ENCODE data around the genes UTY, RBMY1B and DAZ1.

- PRO-cap, result no peak
- RRBS, result no CpG with 5 or more reads among the region's 8 CpGs
Measured at GRCh38 chrY:2887222-2887807, 45.9 kb downstream of the RPS4Y1 start.

DNA sequence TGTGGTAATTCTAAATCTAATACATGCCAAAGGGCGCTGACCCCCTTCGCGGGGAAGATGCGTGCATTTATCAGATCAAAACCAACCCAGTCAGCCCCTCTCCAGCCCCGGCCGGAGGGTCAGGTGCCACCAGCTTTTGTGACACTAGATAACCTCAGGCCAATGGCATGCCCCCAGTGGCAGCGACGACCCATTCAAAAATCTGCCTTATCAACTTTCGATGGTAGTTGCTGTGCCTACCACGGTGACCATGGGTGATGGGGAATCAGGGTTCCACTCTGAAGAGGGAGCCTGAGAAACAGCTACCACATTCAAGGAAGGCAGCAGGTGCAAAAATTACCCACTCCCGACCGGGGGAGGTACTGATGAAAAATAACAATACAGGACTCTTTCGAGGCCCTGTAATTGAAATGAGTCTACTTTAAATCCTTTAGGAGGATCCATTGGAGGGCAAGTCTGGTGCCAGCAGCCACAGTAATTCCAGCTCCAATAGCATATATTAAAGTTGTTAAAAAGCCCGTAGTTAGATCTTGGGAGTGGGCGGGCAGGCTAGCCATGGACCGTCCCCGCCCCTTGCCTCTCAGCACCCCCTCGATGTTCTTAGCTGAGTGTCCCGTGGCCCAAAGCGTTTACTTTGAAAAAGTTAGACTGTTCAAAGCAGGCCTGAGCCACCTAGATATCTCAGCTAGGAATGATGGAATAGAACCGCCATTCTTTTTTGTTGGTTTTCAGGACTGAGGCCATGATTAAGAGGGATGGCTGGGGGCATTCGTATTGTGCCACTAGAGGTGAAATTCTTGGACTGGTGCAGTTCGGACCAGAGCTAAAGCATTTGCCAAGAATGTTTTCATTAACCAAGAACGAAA, 670.0 kb downstream of the TSPY10 start:
- PRO-cap, result no peak
- RRBS, result no CpG with 5 or more reads among the region's 24 CpGs

GRCh38 chrY:12905012-12905952, 614 bp downstream of the DDX3Y start:
- PRO-cap, result no peak
- RRBS, result no CpG with 5 or more reads among the region's 52 CpGs

GRCh38 chrY:13388547-13388799, 91.4 kb downstream of the UTY start:
- PRO-cap, result no peak
- RRBS, result no CpG with 5 or more reads among the region's 1 CpG

DNA sequence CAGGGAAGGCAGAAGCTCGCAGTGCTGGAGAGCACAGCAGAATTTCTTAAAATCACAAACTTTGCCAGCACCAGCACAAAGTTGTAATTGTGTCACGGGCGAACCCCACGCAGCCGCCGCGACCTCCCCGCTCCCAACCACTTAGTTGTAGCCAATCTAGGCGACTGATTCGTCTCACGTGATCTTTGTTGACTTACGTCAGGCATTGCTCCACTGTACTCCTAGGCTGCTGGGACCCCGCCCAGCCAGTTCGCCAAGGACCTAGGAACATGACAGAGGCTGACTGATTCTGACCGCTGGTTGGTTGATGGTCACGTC, at the start of gene UTY:
UTY (minus strand) TSS at position 166 of the 318 bp plus-strand sequence.
- PRO-cap, result no peak
- RRBS, result no CpG with 5 or more reads among the region's 16 CpGs

DNA sequence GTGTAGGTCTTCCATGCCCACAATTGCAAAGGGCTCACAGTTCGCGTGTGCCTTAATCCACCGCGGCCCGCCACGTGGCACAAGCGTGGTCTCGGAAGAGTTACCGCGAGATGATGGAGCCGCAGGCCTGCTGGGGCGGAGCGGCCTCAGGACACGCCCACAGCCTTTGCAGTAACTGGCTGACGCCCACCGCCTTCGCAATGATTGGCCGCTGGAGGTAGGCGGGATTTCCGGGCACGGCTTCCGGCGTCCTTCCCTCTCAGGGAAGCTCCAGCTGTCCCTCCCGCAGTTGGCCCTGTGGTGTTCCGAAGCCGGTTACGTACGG, at the start of gene RBMY1B:
RBMY1B (plus strand) TSS at position 227 of the 325 bp plus-strand sequence.
- PRO-cap, result no peak
- RRBS, result no CpG with 5 or more reads among the region's 28 CpGs

- PRO-cap, result no peak
- RRBS, result no CpG with 5 or more reads among the region's 24 CpGs
Measured at GRCh38 chrY:23198946-23199409, at the start of gene DAZ1. Gene DAZ1, minus strand, starts transcription at chrY:23199008.

DNA sequence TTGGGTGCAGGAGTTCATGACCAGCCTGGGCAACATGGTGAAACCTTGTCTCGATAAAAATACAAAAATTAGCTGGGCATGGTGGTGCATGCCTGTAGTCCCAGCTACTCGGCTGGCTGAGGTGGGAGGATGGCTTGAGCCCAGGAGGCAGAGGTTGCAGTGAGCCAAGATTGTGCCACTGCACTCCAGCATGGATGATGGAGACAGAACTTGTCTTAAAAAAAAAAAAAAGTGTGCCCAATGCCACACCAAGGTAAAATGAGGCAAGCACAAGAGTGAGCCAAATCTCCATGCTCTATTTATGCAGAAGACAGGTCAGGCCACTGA, 778.8 kb downstream of the CDY1 start:
- PRO-cap, result no peak
- RRBS, result no CpG with 5 or more reads among the region's 2 CpGs